SJCRH30 (cell line): ENCODE measurements around the genes ANKRD33 and TAMALIN.

DNA sequence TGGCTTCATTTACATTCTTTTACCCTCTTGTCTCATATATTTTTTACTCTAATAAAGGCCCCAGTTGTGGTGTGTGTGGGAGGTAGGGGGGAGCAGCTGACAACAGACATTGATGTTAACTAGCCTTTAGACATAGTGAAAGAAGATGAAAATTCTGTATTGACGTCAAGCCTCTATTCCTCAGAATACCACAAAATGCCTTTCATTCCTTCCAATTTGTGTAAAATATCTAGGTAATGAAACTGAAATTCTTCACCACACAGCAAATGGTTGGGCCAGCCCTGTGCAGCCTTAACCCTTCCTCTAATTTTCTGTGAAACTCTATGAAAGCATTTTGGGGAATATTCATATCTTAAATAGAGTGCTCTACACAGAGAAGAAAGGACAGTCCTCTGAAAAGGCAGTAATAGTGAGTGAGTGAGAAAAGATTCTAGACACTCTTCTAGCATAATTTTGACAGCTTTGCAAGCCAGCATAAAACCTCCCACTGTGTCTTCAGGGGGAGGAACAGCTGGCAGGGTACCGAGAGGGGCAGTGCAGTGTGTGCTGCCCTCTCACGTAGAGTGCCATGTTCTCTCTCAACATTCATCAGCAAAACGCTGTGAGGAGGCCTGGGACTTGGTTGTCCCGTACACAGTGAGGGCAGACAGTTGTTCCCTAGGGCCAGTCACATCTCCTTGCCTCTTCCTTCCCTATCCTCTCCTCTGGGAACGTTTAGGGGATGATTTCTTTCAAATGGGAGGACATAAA lies 20.2 kb upstream of the CERS5 start:
- RAMPAGE, long total RNA: no peak

DNA sequence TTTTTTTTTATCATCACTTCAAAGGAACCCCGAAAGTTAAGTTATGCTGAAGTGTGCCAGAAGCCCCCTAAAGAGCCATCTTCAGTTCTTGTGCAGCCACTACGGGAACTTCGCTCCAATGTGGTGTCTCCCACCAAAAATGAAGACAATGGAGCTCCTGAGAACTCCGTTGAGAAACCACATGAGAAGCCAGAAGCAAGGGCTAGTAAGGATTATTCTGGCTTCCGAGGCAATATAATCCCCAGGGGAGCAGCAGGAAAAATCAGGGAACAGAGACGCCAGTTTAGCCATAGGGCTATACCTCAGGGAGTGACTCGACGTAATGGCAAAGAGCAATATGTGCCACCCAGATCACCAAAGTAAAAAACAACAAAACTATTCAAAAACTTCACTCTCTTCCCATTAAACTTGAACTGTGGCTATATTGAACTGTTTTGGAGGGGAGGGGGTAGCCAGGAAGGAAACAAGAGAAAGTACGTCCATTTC lies 29.2 kb upstream of the DIP2B start:
- RAMPAGE, long total RNA: no peak

DNA sequence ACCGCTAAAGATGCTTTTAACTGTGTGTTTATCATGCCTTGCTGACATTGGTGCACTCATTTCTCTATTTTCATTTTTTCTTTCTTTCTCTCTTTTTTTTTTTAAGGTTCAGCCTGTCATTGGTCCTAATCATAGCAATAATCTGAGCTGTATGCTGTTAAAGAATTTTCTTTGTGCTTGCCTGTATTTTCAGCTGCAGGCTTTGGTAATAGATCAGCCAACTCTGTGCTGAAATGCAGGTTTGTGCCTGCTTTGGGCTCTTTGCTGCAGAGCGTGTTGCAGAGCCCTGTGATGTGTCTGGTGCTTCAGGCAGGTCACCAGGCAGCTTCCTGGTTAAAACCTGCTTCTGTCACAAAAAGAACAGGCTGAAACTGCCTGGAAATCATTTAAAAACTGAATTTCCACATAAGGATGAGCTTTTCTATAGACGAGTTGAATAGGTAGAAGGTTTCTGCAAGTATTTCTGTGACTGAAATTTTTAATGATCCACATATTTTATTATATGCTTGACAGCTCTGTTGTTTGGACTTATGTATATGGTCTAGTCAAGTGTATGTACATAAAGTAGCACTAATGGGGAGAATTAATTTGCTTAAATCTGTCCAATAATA lies 3.1 kb downstream of the DIP2B start:
- RAMPAGE, long total RNA: no peak

GRCh38 chr12:50555375-50555833 lies 50.6 kb downstream of the DIP2B start:
- RAMPAGE, long total RNA: no peak

GRCh38 chr12:50614237-50614815 lies 109.5 kb downstream of the DIP2B start:
- RAMPAGE, long total RNA: no peak

DNA sequence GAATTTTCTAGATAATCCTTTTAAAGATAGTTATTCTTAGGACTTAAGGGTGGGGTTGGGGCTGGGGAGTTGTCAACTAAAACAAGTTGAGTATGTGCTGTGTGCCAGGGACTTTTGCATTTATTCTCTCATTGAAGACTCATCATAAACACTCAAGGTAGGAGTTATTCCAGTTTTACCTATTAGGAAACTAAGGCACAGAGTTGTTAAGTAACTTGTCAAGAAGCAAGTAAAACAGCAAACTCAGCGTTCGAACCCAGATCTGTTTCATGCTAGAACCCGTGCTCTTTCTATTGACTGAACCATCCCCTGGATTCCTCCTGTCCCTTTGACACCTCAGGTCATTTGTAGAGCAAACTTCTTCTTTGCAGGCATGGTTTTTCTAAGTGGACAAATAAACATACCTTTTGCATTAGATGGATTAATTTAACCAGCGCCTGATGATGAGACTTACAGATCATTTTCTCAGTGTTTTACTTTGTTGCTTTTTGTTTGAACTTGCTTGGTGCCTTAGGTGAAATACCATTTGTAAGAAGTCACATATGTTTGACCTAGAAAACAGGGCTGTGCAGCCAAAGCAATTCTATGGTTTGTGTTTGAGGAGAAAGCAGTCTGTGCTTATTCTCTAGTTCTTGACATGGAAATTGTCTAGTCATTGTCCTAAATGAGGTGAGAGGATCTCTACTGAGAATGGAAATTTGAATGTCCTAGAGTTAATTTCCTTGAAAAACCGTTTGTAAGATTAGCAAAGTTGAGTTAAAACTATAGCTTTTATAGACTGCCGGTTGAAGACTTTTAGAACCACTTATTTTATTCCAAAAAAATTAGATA lies 111.0 kb downstream of the DIP2B start:
- RAMPAGE, long total RNA: no peak

GRCh38 chr12:50664177-50664780 lies 99.6 kb upstream of the ATF1 start:
- RAMPAGE, long total RNA: no peak

DNA sequence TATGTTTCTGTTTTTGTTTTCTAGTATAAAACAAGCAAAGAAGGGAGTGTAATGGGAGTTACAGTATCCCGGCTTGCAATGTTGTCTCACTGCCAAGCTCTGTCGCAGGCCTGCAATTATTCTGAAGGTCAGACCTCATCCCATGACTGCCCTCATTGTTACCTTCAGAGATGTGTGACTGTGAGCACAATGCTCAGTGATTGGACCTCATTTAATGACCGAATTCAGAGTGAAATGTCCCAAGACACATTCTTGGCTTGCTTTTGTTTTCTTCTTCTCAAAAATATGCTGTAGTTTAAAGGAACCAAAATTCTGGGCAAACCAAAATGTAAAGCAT lies 72.9 kb upstream of the ATF1 start:
- RAMPAGE, long total RNA: no peak

DNA sequence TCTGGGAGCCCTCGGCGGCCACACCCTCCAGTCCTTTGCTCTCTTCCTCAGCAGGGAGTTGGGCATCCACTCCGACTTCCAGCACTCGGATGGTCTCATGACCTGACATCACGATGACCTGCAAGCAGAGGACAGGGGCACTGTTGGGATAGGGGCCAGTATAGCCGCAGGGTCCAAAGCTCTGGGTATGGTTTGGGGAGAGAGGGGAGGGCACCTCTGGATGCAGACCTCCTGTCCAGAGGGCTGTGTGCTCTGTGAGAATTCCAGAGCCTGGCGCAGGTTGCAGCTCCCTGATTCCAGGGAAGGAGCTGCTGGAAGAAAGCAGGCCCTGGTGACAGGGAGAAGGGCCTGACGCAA lies 13.6 kb downstream of the POU6F1 start:
- RAMPAGE, long total RNA: no peak

- RAMPAGE, long total RNA: no peak
These were observed 1.3 kb downstream of the SMAGP start for GRCh38 chr12:51268942-51269302.

DNA sequence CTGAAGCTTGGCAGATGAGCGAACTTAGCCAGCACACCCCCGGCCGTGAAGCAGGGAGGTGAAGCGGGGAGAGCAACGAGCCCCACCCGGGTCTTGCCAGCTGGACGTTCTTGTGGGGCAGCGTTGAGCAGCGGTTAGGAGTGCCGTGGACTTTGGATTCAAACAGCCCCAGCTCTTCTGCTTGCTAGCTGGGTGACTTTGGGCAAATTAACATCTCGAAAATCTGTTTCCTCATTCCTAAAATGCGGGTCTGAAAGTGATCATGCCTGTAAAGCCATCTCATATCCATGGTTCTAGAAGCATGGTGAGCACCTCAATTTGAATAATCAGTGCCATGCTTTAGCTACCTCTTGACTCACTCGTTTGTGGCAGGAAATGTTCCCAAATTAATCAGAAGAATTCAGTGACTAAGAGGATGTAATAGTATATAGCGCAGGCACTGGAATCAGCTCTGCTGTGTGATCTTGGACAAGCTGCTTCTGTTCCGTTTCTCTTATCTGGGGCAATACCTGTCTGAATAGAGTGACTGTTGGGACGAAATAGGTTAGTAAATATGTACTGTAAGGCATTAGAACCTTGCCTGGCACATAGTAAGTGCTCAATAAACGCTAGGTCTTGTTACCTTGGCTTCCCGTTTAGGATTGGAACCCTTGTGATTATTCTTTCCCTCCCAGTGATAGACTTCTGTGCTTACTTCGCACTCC lies 664 bp upstream of the SMAGP start:
- RAMPAGE, long total RNA: no peak

DNA sequence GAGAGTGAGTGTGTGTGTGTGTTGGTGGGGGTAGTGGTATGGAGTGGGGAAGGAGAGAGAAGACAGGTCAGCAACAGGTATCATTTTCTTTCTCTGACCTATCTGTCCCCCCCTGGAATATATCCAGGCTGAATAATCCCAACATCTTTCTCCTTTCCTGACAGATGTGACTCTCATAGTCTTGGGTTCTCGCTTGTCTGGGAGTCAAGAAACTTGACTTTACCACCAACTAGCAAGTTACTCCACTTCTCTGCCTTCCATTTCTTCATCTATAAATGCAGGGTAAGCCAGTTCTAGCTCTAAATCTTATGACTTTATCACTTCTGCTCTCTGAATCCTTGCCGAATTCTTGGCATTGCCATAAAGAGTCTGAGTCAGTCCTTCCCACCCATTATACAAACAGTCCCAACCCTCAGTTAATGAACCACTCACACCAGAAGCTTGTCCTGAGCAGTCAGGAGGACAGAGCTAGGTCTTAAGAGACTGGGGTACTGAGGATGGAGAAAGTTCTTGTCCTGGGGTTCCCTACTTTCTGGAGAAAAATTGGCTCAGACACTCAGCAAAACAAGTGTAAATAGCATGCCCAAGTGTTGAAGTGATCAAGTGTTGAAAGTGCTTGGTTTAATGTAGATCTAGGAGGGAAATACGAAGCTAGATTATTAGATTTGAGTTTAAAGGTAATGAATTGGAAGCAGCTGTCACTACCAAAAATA lies 15.8 kb downstream of the BIN2 start:
- RAMPAGE, long total RNA: no peak

GRCh38 chr12:51381145-51381696 lies 10.0 kb downstream of the GALNT6 start:
- RAMPAGE, long total RNA: no peak

DNA sequence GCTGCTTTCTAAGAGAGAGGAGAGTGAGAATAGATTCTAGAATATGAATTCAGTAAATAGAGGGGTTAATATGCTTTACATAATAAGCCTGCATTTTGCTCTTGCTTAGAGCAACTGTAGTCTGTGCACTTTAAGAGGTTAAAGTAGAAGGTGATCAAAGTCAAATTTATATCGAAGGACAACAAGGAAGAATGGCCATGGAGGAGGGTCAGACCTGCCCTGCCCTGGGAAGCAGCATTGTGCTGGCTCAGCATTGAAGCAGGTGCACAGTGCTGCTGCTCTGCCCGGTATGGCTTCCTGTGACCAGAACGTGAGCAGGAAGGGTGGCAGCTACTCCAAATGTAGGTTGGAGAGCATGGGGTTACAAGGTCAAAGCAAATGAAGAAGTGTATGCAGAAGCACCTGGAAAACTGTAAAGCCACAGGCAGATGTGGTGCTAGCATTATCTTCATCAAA lies 84.0 kb downstream of the SCN8A start:
- RAMPAGE, long total RNA: no peak

GRCh38 chr12:51848259-51848573 lies 302 bp downstream of the FIGNL2 start:
- RAMPAGE, long total RNA: no peak

- RAMPAGE, long total RNA: no peak
These were observed at the start of gene ANKRD33 for GRCh38 chr12:51887737-51888495. Gene ANKRD33 (plus strand): TSS chr12:51888103.

DNA sequence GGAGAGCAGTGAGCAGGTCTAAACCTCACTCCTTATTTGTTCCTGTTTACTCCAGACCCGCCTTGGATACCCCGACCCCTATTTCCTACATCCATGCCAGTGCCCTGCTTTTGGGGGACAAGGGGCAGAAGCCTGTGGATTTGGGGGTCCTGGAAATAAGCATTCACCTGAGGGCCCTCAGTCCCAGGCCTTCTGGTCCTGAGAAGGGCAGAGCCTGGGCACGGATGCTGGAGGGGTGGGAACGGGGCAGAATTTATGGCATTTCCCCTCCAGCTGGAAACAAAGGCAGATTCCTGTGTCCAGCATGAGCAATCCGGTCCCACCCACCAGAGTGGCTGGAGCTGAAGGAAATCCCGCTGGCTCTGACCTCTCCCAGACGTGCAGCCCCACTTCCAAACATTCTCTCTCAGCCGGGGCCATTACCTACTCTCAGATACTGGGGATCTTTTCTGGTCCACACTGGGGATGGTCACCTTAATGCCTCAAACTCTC lies 9.3 kb downstream of the ANKRD33 start:
- RAMPAGE, long total RNA: no peak

DNA sequence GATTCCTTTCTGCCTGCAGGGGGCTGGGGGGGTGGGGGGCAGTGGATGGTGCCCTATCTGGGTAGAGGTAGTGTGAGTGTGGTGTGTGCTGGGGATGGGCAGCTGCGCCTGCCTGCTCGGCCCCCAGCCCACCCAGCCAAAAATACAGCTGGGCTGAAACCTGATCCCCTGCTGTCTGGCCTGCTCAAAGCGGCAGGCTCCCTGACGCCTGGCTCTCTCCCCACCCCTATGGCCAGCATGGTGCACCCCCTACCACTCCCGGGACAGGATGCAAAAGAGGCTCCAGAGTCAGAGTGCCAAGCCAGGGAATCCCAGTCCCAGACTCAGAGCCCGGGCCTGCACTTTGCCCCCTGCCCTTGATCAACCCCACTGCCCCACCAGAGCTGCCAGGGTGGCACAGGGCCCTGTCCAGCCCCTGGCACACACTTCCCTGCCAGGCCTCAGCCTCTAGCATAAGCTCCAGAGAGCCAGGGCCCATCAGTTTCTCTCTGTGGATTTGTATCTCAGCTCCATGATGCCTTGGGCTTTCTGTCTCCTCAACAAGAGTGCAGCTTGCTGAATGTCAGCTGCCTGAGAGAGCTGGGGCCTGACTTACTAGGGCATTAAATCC lies 13.7 kb downstream of the ACVRL1 start:
- RAMPAGE, long total RNA: no peak

- RAMPAGE, long total RNA: no peak
These were observed 23.9 kb downstream of the ACVR1B start for GRCh38 chr12:51975174-51975930.

DNA sequence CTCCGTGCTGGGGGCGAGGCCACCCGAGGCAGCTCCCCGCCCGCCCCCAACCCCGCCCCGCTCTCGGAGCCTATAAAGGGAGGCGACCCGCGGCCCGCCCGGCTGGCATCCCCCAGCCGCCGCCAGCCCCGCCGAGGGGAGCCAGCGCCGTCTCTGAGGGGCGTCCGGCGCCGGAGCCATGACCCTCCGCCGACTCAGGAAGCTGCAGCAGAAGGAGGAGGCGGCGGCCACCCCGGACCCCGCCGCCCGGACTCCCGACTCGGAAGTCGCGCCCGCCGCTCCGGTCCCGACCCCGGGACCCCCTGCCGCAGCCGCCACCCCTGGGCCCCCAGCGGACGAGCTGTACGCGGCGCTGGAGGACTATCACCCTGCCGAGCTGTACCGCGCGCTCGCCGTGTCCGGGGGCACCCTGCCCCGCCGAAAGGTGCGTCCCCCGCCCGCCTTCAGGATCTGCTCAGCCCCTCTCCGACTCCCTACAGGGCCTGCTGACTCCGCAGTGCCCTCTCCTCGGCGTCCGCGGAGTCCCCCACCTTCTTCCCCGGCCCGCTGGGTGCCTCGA lies at the start of gene TAMALIN:
TSS of gene TAMALIN (plus strand) at position 105 of the 559 bp plus-strand sequence.
- RAMPAGE, long total RNA: no peak